ENCODE measurements around a stretch of chr10.

- RAMPAGE, long total RNA, result no peak
- RRBS, result no CpG with 5 or more reads among the region's 5 CpGs
Measured at GRCh38 chr10:50701949-50702391, 37.8 kb upstream of the ASAH2B start.

DNA sequence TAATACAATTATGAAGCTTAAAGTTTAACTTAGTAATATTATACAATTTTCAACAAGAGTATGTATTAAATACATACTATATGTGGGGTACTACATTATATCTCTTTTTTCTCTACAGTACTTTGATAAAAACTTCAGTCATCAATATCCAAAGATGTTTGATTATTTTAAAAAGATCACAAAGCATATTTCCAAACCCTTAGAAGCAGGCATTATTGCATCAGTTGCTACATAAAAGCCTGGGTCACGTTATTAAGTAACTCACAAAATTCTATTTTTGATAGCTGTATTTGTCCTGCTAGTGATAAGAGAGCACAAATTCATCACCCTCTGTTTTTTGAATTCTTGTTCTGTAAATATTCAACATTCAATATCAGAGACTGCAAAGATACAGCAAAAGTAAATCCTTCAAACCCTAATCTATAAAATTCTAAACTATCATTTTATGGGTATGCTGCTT is 30.0 kb downstream of the A1CF start:
- RAMPAGE, long total RNA, result no peak
- RRBS, result no CpG with 5 or more reads among the region's 1 CpG

GRCh38 chr10:50883643-50883993 is 1.8 kb downstream of the A1CF start:
- RAMPAGE, long total RNA, result no peak
- RRBS, result no CpG with 5 or more reads among the region's 4 CpGs

DNA sequence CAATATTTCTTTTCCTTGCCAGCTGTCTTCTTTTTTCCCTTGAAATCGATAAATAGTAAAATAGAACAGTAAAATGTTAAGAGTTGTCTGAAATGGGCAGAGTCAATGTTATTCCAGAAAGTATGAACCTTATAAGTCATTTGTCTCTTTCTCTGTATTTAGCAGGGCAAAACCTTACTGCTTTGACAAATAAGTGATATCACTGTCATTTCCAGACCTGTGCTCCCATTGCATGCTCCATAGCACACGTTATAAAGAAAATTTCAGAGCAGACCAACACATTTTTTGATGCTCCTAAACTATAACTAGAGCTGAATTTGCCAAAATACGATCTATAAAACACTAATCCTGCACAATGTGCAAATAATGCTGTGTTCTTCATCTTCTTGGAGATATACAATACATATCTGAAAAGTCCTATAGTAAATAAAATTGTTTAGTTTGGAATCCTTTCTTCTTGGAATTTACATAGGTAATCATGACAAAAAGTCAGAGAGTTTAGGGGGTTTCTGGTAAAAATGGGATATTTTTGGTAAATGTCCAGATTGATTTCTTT is 1.1 kb downstream of the A1CF start:
- RAMPAGE, long total RNA, result no peak
- RRBS, result no CpG with 5 or more reads among the region's 3 CpGs

GRCh38 chr10:50990633-50991080 is 83.6 kb upstream of the PRKG1 start:
- RAMPAGE, long total RNA, result start-site peak on the plus strand at chr10:50990878-50990933, 9 and 12 reads in 2 replicates
- RRBS, result no CpG with 5 or more reads among the region's 14 CpGs

GRCh38 chr10:51202403-51203194 is 128.3 kb downstream of the PRKG1 start:
- RAMPAGE, long total RNA, result no peak
- RRBS, result no CpG with 5 or more reads among the region's 5 CpGs

- RAMPAGE, long total RNA, result no peak
- RRBS, result no CpG with 5 or more reads among the region's 5 CpGs
Measured at GRCh38 chr10:51516173-51516930, 183.0 kb downstream of the CSTF2T start.

DNA sequence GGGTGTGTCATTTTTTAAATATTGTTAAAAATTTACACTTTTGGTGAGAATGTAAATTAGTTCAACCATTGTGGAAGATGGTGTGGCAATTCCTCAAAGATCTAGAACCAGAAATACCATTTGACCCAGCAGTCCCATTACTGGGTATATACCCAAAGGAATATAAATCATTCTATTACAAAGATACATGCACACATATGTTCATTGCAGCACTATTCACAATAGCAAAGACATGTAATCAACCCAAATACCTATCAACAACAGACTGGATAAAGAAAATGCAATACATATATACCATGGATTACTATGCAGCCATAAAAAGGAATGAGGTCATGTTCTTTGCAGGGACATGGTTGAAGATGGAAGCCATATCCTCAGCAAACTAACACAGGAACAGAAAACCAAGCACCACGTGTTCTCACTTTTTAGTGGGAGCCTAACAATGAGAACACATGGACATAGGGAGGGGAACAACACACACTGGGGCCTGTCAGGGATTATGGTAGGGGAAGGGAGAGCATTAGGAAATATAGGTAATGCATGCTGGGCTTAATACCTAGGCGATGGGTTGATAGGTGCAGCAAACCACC is 90.0 kb downstream of the CSTF2T start:
- RAMPAGE, long total RNA, result no peak
- RRBS, result no CpG with 5 or more reads among the region's 2 CpGs

GRCh38 chr10:51649297-51649691 is 50.1 kb downstream of the CSTF2T start:
- RAMPAGE, long total RNA, result no peak
- RRBS, result no CpG with 5 or more reads among the region's 5 CpGs

- RAMPAGE, long total RNA, result no peak
- RRBS, result no CpG with 5 or more reads among the region's 11 CpGs
Measured at GRCh38 chr10:52039030-52039352, 275.1 kb upstream of the DKK1 start.

DNA sequence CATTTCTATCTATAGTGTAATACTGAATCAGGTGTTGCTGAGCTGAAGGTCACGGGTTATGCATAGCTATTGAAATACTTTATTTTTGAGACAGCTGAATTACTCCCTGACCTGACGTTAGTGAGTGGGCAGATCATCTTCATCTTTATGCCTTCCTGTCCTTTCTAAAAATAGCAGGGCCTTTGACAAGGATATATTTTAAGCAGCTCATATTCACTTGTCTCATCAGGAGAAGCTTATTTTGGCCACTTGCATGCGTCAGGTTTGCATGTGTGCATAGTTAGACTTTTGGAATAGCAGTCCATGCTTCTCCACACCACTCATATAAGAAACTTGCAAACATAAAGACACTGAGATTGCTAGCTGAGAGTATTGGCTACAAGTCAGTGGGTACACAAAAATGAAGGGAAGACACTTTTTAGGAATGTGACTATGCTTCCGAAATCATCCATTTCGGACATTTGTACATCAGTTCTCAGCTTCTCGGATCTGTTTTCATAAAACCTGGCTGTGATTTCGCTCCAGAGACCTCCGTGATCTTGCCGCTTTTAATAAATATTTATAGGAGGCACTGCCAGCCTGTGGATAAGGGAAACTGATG is 63.4 kb upstream of the DKK1 start:
- RAMPAGE, long total RNA, result no peak
- RRBS, result no CpG with 5 or more reads among the region's 9 CpGs

DNA sequence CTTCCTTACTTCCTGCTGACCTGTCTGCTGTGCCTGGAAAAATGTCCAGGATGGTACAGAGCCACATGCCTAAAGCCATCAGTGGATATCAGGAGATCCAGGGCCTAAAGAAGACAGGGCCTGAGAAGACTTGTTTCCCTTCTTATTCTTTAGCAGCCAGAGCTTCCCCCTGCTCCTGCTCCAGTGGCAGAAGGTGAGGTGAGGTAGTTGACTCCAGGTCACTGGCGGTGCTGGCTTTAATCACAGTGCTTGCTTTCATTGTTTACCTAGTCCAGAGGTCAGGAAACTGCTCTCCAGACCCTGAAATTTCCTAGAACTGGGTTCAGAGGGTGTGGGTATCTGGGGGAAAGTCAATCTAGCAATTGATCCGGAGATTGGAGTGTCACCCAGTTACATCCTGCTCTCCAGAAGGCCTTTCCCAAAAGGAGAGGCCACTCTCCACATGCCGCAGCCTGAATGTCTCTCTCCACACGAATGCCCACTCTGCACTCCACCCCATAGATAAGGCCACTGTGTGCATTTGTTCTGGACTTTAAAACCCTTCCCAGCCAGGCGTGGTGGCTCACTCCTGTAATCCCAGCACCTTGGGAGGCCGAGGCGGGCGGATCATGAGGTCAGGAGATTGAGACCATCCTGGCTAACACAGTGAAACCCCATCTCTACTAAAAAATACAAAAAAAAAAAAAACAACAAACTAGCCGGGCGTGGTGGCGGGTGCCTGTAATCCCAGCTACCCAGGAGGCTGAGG is 2.1 kb upstream of the MBL2 start:
- RAMPAGE, long total RNA, result no peak
- RRBS, result no CpG with 5 or more reads among the region's 11 CpGs

GRCh38 chr10:53457963-53458310 is 685.4 kb upstream of the MBL2 start:
- RAMPAGE, long total RNA, result no peak
- RRBS, result no CpG with 5 or more reads among the region's 1 CpG

GRCh38 chr10:55627401-55627828 is 733.6 kb downstream of the ZWINT start:
- RAMPAGE, long total RNA, result no peak
- RRBS, result no CpG with 5 or more reads among the region's 14 CpGs

DNA sequence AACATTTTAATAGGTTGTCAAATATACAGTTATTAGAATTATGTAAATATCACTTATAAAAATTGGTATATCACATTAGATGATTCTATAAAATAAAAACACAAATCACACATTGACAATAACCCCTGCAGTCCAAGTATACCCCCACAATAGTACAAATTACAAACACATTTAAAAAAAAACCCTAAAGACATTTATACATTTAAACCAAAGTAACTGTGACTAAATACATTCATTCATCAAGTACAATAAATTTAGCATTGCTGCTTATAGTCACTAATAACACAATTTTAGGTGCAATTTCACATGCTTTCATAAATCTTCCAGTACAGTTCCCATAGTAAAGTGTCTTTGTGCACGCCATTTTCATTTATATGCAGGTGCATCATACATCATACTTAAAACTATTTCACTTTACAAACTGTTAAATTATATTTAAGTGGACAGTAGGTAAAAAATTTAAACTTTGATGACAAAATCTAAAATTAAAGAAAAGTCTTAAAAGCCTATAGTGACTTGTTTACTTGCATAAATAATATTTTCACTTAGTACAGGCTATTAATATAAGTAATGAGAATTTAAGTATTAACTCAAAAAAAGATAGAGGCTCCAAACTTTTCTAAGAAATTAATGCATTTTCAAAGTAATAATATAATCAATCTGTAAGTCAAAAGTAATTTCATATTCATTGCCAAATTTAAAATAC is 76.0 kb downstream of the IPMK start:
- RAMPAGE, long total RNA, result no peak
- RRBS, result no CpG with 5 or more reads among the region's 1 CpG

GRCh38 chr10:58268559-58268774 is 495 bp upstream of the CISD1 start:
- RAMPAGE, long total RNA, result no peak
- RRBS, result no CpG with 5 or more reads among the region's 6 CpGs

DNA sequence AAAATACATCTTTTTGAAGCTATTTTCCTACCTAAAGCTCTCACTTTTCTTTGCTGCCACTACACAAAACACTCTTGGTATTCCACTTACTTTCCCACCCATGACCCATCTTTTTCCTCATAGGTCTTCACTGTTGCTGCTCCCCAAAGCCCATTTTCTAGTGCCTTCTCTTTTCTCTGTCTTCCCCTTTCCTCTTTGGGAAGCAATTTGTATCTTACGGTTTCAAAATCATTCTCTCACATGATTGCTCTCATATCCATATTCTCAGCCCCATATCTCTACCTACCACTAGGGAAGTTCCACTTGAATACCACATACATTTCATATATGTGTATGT is 3.2 kb upstream of the UBE2D1 start:
- RAMPAGE, long total RNA, result no peak
- RRBS, result no CpG with 5 or more reads among the region's 1 CpG

GRCh38 chr10:58518595-58519337 is 6.1 kb downstream of the BICC1 start:
- RAMPAGE, long total RNA, result no peak
- RRBS, result no CpG with 5 or more reads among the region's 7 CpGs

GRCh38 chr10:58856456-58857063 is 319.9 kb upstream of the PHYHIPL start:
- RAMPAGE, long total RNA, result no peak
- RRBS, result no CpG with 5 or more reads among the region's 6 CpGs

DNA sequence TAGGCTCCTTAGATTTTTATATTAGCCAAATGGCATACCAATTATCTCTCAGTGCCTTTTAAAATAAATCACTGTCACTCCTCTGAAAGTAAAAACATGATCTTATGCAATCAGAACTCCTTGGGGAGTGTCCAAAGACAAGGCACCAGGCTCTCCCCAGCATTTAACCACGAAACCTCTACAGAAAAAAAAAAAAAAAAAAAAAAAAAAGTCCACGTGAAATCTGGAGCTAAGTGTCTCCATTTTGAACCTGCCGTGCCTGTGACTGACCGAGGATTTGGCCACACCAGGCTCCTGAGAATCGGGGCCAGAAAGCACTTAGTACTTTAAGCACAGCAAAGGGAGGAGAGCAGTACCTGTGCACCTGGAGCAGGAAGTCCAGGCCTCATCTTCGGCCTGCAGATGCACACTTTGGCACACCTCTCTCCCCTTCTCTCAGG is 1.7 kb downstream of the FAM13C start:
- RAMPAGE, long total RNA, result no peak
- RRBS, result no CpG with 5 or more reads among the region's 6 CpGs